Ureter (tissue), 1 donor: Measurements from ENCODE around the genes MYORG, DCTN3, CCL27 and CCL19.

- PRO-cap = no peak
These were observed 9.3 kb downstream of the NUDT2 start for GRCh38 chr9:34338507-34339138.

- PRO-cap = bidirectional peak, plus-strand start at chr9:34376864, minus-strand start at chr9:34376894; bidirectional peak, plus-strand start at chr9:34377221, minus-strand start at chr9:34377127
These were observed at the start of gene MYORG for GRCh38 chr9:34376795-34377424. MYORG (minus strand) TSS chr9:34376898.

GRCh38 chr9:34456958-34458018 is 1.1 kb downstream of the FAM219A start:
- PRO-cap = unidirectional peak, plus-strand start at chr9:34457399

DNA sequence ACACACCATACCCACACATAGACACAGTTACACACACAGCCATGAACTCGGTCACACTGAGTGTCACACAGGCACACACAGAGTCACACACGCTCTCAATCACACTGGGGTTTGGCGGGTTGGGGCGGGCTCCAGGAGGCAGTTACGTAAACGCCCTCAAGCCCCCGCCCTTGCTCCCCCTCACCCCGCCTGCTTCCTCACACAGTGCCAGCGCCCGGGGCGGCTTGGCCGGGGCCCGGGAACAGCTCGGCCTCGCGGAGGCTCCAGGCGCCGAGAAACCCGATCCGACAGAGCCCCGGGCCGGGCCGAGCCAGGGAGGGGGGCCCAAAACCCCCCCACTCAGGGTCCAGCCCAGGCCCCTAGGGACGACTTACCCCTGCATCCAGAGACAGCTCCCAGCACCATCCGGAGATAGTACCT is 3.5 kb upstream of the CNTFR start:
- PRO-cap = no peak

DNA sequence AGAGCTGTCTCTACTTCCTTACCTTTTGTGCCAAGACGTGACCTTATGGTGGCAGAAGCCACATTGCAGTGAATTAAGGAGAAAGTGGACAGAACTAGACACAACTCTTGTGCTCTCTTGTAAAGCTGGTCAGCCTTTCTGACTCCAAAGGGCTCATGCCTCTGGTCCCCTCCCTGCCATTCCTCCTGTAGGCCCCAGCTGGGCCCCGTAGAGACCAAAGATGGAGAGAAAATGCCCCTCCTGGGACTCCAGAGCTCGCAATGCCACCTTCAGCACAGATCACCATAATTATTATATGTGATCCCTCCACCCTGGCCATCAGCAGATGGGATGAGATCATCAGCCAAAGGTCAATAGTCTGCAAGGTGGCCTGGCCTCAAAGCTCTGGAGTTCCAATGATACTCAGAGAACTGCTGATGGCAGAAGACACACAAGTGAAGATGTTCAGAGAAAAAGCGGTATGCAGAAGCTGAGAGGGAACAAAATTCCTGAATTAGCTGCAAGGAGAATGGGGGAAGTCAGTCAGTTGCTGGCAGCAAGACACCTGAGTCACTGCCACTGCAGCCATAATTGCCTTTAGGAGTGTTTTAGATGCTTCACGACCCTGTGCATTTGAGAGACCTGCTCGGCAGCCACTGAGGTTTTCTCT is 5.0 kb downstream of the RPP25L start:
- PRO-cap = no peak

DNA sequence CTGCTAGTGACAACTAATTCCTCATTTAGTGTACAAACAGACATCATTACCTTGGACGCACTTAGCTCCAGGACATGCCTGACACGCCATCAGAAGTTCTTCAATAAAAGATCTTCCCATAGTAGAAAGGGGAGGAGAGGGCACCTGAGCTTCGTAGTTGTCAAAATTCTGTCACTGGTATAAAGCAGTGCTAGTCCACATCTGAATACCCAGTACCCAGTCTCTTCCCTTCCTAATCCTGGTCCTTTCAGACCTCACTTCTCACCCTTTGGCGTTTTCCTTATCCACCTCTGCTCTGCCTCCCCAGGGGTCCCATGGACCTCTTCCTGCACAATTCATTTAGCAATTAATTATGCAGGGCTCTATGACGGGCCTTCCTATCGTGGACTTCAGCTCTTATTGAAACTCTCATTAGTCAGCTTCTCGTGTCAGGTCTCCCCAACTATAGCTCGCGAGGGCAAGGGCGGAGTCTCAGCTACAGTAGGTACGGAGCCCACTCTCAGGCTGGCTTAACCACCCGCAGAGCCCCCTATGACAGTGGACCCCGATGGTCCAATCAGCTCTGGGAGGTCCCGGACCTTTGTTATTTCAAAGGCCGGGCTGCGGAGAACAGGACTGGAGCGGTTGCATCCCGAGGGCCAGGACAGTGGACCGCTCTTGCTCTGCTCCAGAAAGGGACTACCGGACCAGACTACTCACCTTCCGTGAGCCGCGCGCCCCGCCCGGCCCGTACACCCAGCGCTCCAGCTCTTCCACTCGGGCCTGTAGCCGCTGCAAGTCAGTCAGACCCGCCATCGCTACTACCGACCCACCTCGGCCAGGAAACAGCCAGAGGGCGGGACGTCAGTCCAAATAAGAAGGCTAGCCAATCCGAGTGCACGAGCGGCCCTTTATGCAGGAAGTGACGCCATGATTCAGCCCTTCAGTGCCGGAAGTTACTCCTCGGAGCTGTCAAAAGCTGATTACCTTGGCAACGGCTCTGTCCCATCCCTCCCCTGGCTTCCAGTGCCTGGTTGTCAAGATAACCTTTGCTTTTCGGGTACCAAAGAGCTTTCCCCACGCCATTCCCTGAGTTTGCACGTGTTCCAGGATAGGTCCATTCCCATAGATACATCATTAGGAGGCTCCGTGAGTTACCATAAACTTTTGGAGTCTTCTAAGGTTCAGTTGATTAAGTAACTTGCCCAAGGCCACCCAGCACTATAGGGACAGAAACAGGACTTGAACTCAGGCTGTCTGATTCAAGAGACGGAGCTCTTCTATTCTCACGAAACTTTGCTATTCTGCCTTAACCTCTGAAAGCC is at the start of gene DCTN3:
DCTN3 (minus strand) TSS at position 826 of the 1,304 bp plus-strand sequence.
- PRO-cap = unidirectional peak, minus-strand start at position 826 of the sequence

- PRO-cap = no peak
These were observed at the start of gene CCL27 for GRCh38 chr9:34662337-34662769. CCL27 (minus strand) TSS chr9:34662657.

DNA sequence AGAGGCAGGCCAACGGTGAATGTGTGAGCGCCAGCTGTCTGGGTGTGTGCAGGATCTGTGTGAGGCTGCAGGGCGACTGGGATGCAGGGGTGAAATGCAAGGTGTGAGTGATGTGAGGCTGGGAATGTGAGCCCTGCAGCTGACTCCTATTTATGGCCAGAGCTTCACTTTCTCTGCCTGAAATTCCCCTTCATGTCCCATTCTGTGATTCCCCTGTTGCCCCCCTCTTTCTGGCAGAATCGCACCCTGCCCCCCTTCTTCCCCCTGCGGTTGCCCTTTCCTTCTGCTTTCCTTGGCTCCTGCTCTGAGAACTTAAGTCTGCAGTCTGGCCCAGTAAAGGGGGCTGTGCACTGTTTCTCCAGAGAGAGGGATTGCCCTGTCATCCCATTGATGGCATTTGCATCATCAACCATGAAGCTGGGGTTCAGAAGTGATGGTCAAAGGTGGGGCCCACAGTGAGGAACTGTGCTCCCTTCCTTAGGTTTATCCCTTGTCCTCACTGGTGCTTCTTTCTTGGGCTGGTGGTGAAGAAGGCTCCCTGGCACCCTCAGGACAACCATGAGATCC is at the start of gene CCL19:
CCL19 (minus strand) TSS at position 126 of the 567 bp plus-strand sequence.
- PRO-cap = no peak

DNA sequence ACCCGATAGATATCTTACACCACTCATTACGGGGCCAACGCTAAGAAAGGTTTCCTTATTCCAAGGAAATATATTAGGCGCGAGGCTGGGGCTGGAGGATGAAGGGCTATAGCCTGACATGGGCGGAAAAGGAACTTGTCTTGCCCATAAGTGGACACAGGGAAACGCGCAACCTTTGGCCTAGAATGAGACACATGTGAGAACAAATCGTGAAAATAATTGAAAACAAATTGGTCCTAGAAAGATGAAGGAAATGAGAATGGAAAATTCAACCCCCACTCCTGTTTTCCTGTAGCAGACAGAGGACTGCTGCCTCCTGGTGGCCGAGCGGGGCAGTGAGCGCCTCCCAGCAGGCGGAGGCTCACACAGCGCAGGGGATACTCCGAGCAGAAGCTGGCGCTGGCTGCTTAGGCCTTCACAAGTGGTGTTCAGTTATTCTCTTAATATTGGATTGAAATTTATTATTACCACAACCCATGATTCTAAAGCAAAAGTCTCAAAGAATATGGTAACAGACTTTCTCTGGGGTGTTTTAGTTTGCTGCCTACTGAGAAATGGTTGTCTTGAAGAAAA is 7.9 kb downstream of the CCL21 start:
- PRO-cap = no peak

GRCh38 chr9:34809407-34810135 is 80.3 kb upstream of the FAM205A start:
- PRO-cap = no peak

DNA sequence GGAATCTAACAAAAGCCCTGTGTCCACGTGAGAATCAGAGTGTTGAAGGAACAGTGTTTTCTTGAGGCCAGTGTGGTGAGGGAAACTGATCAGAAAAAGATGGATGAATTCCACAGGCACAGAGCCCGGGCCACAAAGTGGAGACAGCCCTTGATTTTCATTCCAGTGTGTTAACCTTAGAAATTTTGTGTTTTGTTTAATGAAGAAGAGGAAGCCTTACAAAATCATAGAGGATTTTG is 20.2 kb upstream of the PHF24 start:
- PRO-cap = no peak

DNA sequence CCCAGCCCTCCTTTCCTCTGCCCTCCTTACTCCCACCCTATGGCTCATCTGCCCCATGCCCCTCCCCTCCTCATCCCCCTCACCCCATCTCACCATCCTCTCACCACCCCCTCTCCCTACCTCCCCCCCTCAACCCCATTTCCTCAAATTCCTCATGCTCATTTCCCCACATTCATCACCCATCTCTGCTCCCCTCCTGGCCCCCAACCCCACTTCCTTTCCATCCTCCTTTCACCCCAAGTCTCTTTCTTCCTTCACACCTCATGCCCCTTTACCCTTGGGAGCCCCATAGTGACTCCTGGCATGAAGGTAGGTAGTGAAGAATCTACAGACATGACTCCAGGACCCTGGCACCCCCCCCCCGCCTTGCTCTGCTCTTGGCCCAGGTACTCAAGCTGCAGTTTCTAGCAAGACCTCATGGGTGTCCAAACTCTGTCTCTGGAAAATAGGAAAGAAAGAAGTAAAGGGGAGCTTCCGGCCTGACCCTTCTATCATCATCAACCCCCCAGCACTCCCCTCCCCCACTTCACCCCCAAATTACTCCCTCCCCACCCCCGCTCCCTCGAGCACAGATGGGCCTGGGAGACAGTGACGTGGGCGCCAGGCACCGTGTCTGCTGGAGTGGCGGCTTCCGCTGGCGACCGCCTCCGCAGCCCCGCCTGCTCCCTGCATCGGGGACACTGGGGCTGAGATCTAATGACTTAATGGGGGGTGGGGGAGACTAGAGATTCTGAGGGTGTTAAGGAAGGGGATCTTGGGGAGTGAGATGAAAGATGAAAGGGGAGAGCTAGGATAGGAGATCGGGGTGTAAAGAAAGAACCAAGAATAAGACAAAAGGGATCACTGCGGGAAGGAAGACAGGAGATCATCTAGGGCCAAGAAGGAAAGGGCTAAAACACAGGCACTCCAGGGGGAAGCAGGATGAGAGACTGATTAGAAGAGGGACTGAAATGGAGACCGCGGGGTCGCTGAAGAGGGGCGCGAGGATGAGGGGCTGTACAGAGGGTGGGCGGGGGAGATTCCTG is 1.3 kb upstream of the DNAJB5 start:
- PRO-cap = no peak

GRCh38 chr9:34992232-34993536 is 3.1 kb downstream of the DNAJB5 start:
- PRO-cap = no peak

DNA sequence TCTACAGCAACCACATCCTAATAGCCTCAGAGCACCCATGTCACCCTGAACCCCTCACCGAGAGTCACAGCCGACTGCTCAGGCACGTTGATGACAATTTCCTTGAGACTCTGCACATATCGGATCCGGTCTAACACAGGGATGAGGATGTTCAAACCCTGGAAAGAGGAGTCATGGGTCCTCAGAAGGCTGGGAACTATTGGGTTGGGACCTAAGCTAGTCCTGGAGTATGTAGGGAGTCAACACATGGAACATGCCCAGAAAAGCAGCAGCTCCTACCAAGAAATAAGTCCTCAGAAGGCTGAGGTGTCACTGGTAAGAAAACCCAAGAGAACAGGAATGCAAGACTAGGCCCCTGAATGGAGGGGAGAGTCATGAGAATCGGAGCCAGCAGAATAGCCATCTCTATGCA is 888 bp downstream of the STOML2 start:
- PRO-cap = no peak

DNA sequence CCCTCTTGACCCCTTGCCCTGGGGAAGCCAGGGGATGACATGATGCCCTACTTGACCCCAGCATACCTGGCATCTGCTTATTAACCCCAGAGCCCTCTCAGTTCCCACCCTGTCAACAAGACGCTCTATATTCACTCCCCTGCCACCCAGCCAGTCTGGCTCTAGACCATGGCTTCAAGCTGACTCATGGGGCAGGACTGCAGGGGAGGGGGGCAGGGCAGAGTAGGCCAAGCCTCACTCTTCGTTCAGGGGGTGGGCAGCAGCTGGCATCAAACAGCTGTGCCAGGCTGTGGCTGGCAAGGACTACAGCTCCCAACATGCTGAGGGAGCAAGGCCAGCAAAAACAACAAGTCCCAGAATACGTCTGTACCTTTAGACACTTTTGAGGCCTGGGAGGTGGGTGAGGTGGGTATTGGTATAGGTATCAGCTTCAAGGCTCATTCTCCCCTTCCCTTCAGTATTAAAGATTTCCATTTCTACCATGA is 5.3 kb downstream of the ATOSB start:
- PRO-cap = no peak

DNA sequence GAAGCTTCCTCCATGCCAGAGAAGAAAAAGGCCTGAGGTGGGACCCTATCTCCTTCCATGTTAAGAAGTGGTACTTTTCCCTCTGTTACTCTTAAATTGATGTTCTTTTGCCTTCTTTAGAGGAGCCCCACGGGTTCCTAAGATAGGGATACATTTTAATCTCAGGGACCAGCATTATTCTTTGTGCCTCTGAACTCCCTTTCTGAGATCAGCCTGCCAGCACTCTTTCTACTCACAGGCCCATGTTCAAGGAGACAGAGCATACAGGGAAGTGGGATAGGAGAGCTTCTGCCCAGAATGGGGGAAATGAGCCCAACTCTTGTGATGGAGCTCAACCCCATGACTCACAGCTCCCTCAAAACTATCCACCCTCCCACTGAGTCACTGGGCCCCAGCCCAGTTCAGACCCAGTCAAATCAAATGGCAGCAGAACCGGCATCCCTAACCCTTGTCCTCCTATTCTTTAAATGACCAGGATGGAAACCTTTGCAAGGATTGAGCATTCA is 3.5 kb downstream of the ATOSB start:
- PRO-cap = no peak

DNA sequence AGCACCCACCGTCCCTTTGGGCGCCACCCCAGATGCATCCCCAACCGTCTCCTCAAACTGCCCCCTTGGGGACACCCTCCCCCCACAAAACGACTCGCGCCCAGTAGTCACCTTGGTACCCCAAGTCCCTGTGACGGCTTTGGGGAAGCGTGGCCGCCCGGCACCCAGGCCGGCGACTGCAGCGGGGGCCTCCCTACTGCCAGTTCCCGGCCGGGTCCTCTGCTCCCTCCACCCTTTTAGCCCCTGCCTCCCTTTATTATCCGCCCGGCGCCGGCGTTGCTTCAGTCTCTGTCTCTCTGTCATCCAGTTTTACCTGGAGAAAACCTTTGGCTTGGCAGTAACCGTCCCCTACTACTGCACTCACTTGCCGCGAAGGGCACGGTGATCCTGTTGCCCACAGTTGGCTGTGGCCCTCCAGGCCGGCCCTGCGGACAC is 534 bp downstream of the RUSC2 start:
- PRO-cap = no peak

- PRO-cap = no peak
These were observed 1.7 kb downstream of the FAM166B start for GRCh38 chr9:35561713-35562596.

DNA sequence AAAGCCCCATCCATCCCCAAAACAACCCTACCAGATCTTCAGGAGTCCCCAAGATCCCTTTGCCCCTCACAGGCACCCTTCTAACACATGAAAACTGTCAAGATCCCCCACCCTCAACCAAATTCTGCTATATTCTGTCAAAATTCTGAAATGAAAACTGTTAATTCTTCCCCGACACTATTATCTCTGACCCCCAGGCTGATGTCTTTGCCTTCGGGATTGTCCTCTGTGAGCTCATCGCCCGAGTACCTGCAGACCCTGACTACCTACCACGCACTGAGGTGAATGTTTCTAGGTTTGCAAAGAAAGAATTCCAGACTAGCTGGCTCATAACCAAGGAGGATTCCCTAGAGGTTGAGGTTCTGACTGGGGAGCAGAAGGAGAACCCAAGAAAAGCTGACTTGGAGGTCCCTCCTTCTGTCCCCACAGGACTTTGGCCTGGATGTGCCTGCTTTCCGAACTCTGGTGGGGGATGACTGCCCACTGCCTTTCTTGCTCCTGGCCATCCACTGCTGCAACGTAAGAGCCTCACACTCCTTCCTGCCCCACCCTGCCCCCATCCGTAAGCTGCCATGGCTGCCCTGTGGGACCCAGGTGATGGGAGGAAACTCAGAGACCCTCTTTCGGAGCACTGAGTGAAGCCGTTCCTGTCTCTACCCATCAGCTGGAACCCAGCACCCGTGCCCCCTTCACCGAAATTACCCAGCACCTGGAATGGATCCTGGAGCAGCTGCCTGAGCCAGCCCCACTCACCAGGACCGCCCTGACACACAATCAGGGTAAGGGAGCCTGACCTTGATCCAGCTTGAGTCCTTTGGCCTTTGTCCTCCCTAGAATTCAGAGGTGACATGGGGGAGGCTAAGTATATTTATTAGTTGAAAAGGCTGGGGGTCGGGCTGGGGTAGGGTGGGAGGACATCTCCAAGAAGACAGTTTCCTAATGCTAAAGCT is 2.9 kb downstream of the TESK1 start:
- PRO-cap = no peak

- PRO-cap = no peak
These were observed 1.9 kb downstream of the ARHGEF39 start for GRCh38 chr9:35663084-35663474.